ENCODE data around the genes GAGE13, EZHIP and XAGE1A.

GRCh38 chrX:49331344-49331694 lies at the start of gene GAGE13:
GAGE13 (plus strand) TSS chrX:49331582.
- PRO-cap = no peak
- RAMPAGE, long total RNA, 3 experiments = no peak in any of the 3 experiments

GRCh38 chrX:49793550-49794045 lies 35.5 kb upstream of the PAGE4 start:
- PRO-cap = no peak
- RAMPAGE, long total RNA, 3 experiments = no peak in any of the 3 experiments

GRCh38 chrX:50634160-50634693 lies 163.6 kb upstream of the DGKK start:
- PRO-cap = no peak
- RAMPAGE, long total RNA, 3 experiments = no peak in any of the 3 experiments

DNA sequence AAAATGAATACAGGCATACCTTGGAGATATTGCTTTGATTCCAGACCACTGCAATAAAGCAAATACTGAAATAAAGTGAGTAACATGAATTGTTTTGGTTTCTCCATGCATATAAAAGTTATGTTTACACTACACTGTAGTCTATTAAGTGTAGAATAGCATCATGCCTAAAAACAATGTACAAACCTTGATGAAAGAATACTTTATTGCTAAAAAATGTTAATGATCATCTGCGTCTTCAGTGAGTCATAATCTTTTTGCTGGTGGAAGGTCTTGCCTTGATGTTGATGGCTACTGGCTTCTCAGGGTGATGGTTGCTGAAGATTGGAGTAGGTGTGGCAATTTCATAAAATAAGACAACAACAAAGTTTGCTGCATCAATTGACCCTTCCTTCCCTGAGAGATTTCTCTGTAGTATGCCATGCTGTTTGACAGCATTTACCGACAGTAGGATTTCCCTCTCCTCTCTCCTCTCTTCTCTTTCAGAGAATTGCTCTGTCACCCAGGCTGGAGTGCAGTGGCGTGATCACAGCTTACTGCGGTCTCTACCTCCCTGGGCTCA lies 145.1 kb downstream of the SHROOM4 start:
- PRO-cap = unidirectional peak, plus-strand start at position 300 of the sequence
- RAMPAGE, long total RNA, 3 experiments = no peak in any of the 3 experiments

- PRO-cap = no peak
- RAMPAGE, long total RNA, 3 experiments = no peak in any of the 3 experiments
These were observed 769 bp downstream of the SHROOM4 start for GRCh38 chrX:50813010-50813839.

DNA sequence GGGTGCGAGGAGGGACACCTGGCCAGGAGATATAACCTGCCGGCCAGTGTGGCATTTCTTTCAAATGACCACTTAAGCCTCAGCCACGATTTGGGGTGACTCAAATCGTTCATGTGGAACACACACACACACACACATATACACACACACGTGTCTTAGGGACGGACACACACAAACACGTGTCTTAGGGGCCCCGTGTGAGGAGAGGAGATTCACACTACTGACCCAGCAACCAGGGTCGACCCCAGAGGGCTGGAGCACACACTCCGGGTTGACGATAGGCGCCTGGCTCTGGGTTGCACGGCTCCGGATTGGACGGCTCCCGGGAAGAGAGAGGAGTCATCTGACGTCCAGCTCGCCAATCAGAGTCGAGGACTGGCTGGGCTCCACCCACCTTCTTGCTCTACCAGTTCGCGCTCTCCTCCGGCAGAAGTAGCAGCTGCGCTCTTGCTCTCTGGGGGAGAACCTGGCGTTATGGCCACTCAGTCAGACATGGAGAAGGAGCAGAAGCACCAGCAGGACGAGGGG lies at the start of gene EZHIP:
TSS of gene EZHIP (plus strand) at position 406 of the 528 bp plus-strand sequence.
- PRO-cap = no peak
- RAMPAGE, long total RNA, 3 experiments = no peak in any of the 3 experiments

- PRO-cap = no peak
- RAMPAGE, long total RNA, 3 experiments = no peak in any of the 3 experiments
These were observed 352 bp downstream of the EZHIP start for GRCh38 chrX:51407071-51407528.

GRCh38 chrX:51495599-51495982 lies 801 bp downstream of the NUDT11 start:
- PRO-cap = no peak
- RAMPAGE, long total RNA, 3 experiments = no peak in any of the 3 experiments

GRCh38 chrX:51883684-51884294 lies 9.6 kb upstream of the MAGED1 start:
- PRO-cap = no peak
- RAMPAGE, long total RNA, 3 experiments = no peak in any of the 3 experiments

DNA sequence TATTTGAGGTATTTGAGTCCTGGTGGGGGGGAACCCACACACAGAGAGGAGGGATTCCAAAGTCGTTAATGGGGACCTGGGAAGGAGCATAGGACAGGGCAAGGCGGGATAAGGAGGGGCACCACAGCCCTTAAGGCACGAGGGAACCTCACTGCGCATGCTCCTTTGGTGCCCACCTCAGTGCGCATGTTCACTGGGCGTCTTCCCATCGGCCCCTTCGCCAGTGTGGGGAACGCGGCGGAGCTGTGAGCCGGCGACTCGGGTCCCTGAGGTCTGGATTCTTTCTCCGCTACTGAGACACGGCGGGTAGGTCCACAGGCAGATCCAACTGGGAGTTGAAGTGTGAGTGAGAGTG lies at the start of gene XAGE1A:
TSS of gene XAGE1A (plus strand) at position 205 of the 355 bp plus-strand sequence.
- PRO-cap = no peak
- RAMPAGE, long total RNA, 3 experiments = no peak in any of the 3 experiments

- PRO-cap = no peak
- RAMPAGE, long total RNA, 3 experiments = no peak in any of the 3 experiments
These were observed 1.4 kb downstream of the TSPYL2 start for GRCh38 chrX:53083692-53083913.

- PRO-cap = no peak
- RAMPAGE, long total RNA, 3 experiments = no peak in any of the 3 experiments
These were observed 2.6 kb downstream of the TSPYL2 start for GRCh38 chrX:53084348-53085547.

- PRO-cap = no peak
- RAMPAGE, long total RNA, 3 experiments = no peak in any of the 3 experiments
These were observed 51.9 kb downstream of the KANTR start for GRCh38 chrX:53145380-53146609.

GRCh38 chrX:53201401-53201666 lies 23.7 kb downstream of the KDM5C start:
- PRO-cap = no peak
- RAMPAGE, long total RNA, 3 experiments = no peak in any of the 3 experiments

- PRO-cap = bidirectional peak, plus-strand start at chrX:53225502, minus-strand start at chrX:53225207
- RAMPAGE, long total RNA, 3 experiments = no peak in any of the 3 experiments
These were observed 363 bp upstream of the KDM5C start for GRCh38 chrX:53225328-53225811.

DNA sequence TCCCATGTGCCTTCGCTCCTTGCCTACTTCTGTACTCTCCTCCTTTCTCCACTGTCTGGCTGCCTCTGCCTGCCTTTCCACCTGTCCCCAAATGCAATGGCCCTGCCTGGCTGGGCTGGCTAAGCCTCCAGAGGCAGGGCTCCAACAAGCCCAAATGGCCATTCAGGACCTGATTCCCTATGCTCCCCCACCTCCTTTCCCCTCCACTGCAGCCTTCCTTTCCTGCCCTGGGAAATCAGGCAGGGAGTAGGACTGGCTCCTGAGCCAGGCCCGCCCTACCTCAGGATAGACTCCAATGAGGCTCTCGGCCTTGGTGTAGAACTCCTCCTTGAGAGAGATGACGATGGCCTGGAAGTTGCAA lies 42.1 kb downstream of the SMC1A start:
- PRO-cap = no peak
- RAMPAGE, long total RNA, 3 experiments = no peak in any of the 3 experiments

GRCh38 chrX:53441395-53442589 lies 7.6 kb upstream of the HSD17B10 start:
- PRO-cap = bidirectional peak, plus-strand start at chrX:53441758, minus-strand start at chrX:53441713
- RAMPAGE, long total RNA, 3 experiments = no peak in any of the 3 experiments

- PRO-cap = no peak
- RAMPAGE, long total RNA, 3 experiments = no peak in any of the 3 experiments
These were observed 113.5 kb upstream of the HSD17B10 start for GRCh38 chrX:53547716-53548080.

DNA sequence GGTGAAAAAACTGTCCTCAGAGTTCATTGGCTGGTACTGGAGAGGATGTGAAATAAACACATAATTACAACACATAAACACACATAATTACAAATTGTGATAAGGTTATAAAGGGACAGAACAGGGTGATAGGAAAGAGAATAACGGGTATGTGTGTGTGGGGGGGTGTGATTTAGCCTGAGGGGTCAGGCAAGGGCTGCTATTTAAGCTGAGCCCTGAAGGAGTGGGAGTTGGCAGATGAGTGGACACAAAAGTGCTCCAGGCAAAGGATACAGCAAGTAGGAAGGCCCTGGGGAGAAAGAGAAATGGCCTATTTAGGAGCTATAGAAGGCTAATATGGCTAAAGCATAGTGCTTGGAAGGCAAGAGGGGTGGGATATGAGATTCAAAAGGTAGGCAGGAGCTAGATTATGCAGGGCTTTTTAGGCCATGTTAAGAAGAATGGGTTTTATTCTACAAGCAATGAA lies 3.2 kb upstream of the FGD1 start:
- PRO-cap = no peak
- RAMPAGE, long total RNA, 3 experiments = no peak in any of the 3 experiments

GRCh38 chrX:56766829-56767118 lies 37.7 kb downstream of the NBDY start:
- PRO-cap = no peak
- RAMPAGE, long total RNA, 3 experiments = no peak in any of the 3 experiments

All from subcutaneous adipose tissue (tissue), 3 donors.